Karpas-422 (cell line): ENCODE results near the gene CNGA1.

DNA sequence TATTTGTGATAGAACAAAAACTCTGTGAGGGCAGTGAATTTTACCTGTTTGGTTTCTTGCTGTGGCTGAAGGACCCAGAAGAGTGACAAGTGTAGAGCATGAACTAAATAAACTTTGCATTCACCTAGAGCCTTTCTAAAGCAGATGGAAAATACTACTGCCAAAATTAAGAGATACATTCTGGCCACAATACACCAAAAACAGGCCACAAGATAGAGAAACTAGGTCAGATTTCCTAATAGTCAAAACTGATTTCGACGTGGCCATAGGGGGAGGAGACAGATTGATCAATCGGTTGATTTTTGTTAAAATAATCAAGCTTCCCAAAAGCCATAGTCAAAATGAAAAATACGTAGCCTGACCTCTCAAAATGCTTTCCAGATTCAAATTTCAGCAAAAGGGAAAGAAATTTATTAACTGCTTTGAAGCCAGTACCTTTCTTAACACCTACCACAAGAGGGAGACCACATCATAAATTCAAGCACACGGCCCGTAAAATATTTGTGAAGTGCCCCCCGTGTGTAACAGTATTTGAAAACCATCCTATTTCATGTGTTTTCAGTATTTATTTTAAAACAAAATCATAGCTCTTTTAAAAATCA is 132.4 kb downstream of the CORIN start:
- PRO-cap: no peak
- RAMPAGE, long total RNA: no peak

DNA sequence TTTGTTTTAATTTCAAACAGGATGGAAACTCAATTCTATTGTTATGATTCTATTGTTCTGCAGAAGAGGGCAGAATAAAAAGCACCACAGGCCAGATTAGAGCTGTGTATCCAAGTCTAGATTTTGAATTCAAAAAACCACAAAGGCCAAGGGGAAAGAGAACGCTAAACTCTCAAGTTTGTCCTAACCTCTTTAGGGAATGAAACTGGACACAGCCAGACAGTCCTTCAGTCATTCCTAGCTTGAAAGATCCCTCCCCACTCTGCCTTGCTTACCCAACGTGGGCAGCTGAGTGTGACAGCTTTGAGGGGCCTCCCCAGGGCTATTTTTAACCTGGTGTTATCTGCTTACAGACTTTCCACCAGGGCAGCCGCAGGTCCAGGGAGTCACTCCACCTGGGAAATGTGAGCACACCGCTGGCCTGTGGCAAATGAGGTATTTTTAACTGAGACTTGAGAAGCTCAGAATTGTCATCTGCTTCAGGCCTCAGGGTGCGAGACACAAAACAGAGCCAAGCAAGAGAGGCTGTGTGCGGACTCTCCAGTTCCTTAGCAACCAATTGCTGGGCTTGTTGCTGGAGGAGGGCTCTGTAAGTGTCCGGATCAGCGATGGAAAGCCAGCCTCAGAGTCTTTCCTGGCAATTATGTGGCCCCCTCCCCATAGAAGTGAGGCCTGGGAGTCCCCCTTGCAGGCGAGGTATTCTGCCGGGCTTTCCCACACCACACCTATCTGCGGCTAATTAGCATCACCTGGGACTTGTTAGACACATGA is 13.1 kb downstream of the CORIN start:
- PRO-cap: no peak
- RAMPAGE, long total RNA: no peak

GRCh38 chr4:48015940-48016883 is at the start of gene CNGA1:
Gene CNGA1 (minus strand): TSS chr4:48016681.
- PRO-cap: no peak
- RAMPAGE, long total RNA: no peak

GRCh38 chr4:48016884-48017748 is 544 bp downstream of the NIPAL1 start:
- PRO-cap: no peak
- RAMPAGE, long total RNA: no peak

GRCh38 chr4:48019241-48019832 is 2.8 kb downstream of the NIPAL1 start:
- PRO-cap: no peak
- RAMPAGE, long total RNA: no peak

DNA sequence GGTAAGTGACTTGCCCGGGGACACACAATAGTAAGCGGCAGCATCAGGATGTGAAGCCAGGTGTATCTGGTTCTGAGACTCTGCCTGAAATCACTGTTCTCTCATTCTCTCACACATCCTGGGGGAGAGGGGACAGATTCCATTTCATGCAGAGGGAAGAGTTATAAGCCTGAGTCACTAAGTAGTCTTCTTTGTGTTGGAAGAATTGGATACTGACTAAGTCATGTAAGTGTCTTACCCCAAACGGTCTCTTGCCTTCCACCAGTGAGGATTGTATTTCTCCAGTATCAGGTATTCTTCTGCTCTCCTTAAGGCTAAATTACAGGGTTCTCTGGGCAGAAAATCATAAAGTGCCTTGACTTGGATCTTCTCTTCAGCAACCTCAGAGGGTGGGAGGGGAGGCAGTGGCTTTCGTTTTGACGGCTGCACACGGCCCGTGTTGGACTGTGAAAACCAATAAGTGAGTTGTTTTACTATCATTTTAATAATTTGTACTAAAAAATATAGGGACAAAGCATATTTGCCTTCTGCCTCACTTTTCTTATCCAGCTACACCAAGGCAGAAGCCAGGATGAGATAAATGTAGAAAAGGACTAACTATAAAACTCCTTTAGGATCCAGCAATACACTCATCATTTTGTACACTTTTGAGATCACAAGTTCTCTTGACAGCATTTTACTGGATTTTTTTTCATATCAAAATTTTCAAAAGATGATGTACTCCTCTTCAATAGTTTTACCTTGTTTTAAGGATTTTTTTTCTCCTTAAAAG is 21.8 kb downstream of the TXK start:
- PRO-cap: no peak
- RAMPAGE, long total RNA: no peak

- PRO-cap: no peak
- RAMPAGE, long total RNA: no peak
Measured at GRCh38 chr4:48389745-48390073, 48.4 kb downstream of the SLAIN2 start.

DNA sequence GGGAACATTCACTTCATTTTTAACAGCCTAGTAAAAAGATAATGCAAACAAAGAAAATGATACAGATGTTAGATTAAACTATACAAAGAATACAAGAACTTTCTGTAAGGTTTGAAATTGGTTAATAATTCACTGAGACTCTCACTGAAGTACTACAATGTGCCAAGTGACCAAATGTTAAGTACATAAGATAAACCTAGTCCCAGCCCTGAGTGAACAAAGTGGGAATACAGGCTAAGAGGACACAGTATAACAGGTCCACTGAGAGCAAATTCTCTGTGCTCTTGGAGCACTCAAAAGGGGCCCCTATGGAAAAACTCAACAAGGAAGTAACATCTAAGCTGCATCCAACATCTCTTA is 113.3 kb downstream of the ZAR1 start:
- PRO-cap: no peak
- RAMPAGE, long total RNA: no peak

DNA sequence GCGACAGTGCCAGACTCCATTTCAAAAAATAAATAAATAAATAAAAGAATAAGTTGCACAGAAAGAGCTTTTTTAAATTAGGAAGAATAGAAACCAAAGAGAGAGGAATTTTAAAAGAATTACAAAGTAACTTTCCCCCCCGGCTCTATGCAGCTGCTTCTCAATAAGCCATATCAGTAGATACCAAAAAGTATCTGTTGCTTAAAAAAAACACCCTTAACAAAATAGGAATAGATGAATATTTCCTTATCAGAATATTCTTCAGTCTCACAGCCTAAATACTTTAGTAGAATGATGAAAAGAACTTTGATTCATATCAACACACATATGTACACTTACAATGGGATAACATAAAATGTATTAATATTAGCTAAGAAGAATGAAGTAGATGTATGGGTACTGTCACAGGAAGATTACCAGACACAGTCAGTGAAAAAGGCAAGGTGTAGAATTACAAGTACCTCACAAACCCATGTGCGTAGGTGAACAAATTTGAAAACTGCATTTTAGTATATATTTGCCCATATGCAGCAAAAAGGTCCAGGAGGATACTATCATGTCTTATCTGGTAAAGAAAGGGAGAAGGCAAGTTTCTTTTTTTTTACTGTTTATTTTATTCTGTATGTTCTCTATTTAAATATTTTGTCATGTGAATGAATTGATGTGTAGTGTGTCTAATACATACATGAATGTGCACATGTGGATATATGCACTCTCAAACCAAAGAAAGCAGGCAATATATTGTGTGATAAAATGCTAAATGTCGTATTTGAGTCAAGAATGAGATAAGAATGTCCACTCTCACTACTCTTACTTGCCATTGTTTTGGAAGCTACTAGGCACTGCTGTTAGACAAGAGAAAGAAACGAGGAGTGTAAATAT is 40.0 kb downstream of the DCUN1D4 start:
- PRO-cap: no peak
- RAMPAGE, long total RNA: no peak

GRCh38 chr4:52033292-52033928 is 4.7 kb downstream of the SGCB start:
- PRO-cap: no peak
- RAMPAGE, long total RNA: no peak

- PRO-cap: no peak
- RAMPAGE, long total RNA: no peak
Measured at GRCh38 chr4:52485874-52486258, 173.2 kb downstream of the USP46 start.

- PRO-cap: no peak
- RAMPAGE, long total RNA: no peak
Measured at GRCh38 chr4:52822532-52822876, 39.6 kb upstream of the RASL11B start.

DNA sequence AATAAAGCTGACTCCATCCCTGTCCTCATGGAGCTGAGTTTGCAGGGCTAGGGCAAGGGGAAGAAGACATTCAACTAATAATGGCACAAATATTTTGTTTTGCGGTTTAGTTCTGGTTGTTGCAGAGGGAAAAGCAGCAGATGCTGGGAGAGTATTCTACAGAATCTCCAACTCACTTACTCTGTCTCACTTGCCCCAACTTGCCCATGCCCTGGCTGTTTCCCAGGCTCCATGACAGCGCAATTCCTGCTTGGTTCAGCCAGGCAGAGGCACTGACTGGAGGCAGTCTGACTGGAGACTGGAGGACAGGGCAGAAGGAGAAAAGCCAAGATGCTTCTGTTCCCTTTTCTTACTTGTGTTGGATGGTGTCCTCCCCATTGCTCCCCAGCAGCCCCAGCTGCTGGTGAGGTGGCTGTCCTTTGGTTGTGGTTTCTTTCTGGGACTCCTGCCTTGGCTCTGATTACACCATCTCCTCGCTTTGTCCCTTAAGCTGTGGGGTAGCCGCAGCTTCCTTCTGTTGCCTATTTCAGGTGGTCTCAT is 24.4 kb upstream of the RASL11B start:
- PRO-cap: no peak
- RAMPAGE, long total RNA: no peak

DNA sequence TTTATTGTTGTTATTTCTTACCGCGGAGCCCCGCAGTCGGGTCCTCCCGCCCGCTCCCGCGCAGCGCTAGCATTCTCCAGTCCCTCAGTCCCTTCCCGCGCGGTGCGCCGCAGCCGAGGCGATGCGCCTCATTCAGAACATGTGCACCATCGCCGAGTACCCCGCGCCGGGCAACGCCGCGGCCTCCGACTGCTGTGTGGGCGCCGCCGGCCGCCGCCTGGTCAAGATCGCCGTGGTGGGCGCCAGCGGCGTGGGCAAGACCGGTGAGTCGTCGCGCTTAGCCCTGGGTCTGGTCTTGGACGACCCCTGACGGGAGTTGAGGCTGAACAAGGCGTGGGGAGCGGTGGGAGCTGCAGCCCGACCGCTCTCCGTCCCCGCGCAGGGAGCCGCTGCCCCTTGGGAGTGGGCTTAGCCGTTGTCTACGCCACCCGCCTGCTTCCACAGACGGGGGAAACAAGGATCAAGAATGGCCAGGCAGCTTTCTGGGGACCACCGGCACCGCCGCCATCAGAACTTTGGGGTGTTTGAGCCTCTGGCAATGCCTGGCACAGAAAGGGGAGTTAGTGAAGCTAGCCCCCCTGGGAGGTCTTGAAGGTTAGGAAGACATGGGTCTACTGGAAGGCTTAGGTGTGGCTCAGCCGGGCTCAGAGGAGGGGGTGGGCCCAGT is 403 bp downstream of the RASL11B start:
- PRO-cap: no peak
- RAMPAGE, long total RNA: no peak

DNA sequence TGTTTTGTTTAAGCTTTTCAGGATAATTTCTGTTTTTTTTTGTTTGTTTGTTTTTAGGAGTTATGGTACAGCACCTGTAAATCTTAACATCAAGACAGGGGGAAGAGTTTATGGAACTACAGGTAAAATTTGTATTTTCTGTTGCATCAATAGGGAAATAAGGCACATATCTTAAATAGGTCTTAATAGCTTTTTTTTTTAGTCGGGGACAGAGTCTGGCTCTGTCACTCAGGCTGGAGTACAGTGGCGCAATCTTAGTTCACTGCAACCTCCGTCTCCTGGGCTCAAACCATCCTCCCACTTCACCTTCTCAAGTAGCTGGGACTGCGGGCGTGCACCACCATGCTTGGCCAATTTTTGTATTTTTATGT is 12.3 kb downstream of the FIP1L1 start:
- PRO-cap: no peak
- RAMPAGE, long total RNA: no peak

DNA sequence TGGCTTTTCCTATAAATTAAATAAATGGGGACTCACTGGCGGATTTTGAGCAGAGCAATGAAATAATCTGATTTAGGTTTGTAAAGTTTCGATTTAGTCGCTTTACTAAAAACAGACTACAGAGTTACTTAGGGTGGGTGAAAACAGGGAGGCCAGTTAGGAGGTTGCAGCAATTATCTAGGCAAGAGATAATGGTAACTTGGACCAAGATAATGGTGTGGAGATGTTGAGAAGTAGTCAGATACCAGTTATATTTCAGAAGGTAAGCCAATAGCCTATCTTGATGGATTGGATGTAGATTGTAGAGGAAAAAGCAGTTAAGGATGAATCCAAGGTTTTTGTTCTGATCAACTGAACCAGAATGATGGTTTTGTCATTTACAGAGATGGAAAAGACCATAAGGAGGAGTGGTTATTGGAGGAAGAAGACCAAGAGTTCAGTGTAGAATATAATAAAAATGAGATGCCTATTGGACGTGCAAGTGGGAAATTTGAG is 23.9 kb downstream of the FIP1L1 start:
- PRO-cap: no peak
- RAMPAGE, long total RNA: no peak

DNA sequence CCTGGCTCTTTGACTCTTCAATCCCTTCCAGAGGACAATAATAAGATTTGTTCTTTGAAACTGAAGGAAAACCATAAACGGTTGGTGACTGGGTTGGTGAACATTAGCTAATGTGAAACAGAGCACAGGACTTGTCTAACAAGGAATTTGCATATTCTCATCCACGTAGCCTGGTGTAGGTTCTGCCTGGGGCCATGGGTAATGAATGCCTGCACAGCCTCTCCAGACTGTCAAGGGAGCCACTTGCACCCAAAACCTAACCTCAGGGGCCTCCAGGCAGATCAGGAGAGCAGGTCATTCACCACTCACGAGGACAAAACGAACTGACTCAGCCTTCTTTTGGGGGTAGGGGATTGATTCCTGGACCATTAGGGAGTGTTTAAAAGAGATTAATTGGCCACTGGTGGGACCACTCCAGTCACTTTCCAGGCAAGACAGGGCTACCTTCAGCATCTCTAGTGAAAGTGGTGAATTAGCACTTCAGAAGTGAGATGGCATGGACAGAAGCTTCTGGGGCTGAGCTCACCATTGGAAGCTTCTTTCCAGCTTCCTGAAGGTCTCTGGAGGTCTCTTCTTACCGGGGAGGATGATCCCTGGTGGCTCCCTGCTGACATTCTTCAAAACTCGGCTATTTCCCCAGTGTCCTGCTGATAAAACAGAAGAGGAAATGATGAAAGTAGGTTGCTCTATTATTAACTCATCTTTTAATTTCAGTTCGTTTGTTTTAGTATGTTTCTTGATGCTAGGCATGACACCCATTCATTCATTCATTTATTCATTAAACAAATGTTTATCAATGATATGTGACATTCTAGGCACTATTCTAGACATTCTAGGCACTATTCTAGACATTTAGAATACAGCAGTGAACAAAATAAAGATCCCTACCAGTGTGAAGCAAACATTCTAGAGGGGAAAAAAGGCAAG is 104.5 kb upstream of the LNX1 start:
- PRO-cap: no peak
- RAMPAGE, long total RNA: no peak

- PRO-cap: no peak
- RAMPAGE, long total RNA: no peak
Measured at GRCh38 chr4:53993948-53994892, 70.2 kb downstream of the CHIC2 start.

GRCh38 chr4:54091158-54091536 is 8.8 kb upstream of the GSX2 start:
- PRO-cap: no peak
- RAMPAGE, long total RNA: no peak

DNA sequence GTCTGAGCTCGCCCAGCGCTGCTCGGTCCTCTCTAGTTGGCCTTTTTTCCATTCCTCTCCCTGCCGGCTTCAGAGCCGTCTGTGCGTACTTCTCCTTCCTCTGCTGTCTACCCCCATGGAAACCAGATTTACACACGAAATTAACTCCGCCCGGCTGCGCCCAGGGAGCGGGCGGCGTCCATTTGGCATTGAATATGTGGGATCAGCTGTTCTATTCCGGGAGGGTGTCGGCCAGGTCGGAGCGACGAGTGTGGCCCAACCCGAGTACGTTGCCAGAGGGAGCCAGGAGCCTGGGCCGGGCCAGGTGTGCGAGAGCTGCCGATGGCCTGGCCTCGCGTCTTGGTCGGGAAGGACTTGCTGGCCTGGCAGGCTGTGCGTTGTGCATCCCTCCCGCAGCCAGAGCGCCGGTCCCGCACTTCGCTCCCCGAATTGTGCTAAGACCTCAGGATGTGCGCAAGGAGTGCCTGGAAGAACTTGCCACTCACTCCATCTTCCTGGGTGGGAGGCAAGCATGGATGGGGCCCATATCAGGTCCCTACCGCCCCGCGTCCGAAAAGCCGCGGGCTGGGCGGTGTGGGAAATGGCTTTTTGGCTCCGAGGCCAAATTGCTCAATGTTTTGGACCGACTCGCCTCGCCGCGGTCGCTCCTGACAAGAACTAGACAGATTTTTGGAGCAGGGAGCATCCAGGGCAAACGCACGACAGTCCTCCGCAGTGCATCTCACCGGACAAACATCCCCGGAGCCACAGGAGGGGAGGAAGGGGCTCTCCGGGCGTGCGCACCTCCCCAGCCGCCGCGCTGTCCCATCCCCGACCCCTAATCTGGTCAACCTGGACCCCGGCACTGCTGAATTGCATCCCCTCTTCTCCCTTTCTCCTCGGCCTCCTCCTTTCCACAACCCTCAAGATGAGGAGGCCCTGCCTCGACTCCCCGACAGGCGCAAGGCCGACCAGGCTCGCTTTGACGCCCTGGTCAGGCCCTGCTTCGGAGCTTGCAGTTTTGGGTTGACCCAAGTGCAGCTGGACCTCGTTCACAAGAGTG is 1.9 kb downstream of the PDGFRA start:
- PRO-cap: no peak
- RAMPAGE, long total RNA: no peak